Metastatic Liver Carcinoma in the Lung (tissue), 2 donors: ENCODE measurements around a stretch of chr1.

DNA sequence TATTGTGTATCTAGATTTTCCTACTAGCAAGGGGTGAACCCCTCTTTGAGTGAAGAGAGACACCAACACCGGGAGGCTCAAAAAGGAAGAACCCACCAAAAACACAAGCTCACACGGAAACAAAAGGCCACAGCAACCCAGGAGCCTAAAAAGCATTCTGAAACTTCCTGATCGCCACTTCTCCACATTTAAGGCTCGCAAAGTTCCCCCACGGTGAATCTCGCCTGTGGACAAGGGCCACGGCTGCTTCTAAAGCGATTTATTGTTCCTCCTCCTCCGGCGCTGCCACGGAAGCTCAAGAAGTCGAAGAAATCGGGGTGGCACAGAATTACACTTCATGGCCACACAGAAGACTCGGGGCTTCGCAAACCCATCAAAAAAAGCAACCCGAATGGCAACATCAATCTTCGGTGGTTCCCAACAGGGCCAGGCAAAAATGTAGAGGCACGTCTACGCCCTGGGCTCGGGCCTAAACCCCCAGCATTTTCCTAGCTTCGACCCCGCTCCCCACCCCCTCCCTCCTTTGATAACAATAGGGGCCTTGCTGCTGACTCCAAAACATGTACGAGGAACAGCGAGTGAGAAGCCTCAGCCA, 526 bp downstream of the PUM1 start:
- PRO-cap, 2 experiments = peak in 2 of 2 experiments; most common plus-strand start position 556 of the sequence (in 2); most common minus-strand start position 525 of the sequence (in 2)

DNA sequence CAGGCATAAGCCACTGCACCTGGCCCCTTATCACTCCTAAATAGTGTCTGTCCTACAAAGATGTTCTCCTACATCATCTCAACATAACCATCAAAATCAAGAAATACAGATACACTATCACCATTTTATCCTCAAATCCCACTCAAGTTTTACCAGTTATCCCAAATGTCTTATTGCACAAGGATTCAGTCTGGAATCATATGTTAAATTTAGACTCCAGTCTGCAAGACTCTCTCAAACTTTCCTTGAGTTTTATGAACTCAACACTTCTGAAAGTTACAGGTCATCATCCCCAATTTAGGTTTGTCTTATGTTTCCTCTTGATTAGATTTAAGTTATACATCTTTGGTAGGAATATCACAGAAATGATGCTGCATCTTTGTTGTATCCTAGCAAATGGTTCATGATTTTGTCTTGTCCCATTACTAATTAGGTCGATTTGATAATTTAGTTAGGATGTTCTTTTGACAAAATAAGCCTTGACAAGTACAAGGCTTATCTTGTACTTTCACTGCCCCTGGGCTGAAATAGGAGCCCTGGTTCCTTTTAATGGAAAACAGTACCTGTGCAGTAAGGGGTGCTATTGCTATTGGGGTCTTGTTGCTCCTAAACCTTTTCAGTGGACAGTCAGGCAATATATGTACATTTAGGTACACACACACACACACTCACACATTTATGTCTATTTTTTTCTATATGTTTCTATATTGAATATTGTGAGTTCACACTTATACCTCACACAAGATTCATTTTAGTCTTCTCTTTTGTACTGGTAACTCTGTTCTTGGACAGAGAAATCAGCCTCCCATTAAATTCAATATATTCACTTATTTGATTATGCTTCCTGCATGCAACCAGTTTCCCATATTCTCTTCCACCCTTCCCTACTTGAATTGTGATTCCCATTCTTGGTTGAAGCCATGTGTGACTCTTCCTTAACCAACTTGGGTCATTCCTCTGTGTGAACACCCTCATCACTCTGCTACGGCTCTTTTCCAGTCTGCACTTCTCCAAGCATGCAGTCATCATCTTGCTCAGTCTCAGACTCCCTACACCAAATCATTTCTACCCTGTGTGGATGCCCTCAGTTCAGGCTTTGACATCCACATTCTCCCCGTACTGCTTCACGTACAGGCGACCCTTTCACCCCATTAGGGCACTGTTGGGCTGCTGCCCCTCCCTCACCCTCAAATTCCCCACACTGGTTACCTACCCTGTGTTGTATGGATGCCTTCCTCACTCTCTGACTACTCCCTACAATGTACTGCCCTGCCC, 10.6 kb downstream of the SNRNP40 start:
- PRO-cap, 2 experiments = no peak in any of the 2 experiments

DNA sequence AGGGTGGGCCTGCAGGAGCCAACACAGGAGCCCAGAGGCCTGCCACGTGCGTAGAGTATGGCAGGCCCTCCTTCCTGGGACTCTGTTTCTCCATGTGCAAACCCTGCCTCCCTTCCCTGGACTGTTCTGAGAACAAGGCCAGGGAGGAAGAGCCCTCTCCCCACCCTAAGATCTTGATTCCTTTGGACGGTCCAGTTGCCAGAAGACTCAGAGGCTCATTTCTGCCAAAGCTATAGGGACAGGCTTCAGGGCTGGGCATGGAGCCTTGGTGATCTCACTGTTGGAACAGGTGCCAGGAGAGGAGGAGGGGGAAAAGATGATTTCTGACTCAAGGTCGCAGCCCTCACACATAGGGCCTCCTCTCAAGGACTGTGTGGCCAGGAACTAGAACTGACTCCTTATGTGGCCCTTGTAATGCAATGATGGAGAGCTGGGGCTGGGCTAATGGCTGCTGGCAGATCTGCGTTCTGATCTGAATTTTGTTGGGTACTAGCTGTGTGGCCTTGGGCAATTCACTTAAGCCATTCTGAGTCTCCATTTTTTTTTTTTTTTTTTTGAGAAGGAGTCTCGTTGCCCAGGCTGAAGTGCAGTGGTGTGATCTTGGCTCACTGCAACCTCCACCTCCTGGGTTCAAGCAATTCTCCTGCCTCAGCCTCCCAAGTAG, 2.0 kb upstream of the FABP3 start:
- PRO-cap, 2 experiments = no peak in any of the 2 experiments

- PRO-cap, 2 experiments = peak in 1 of 2 experiments; most common plus-strand start chr1:31394900 (in 1); most common minus-strand start chr1:31394793 (in 1)
Observed at GRCh38 chr1:31394507-31395264, 18.3 kb upstream of the SERINC2 start.

DNA sequence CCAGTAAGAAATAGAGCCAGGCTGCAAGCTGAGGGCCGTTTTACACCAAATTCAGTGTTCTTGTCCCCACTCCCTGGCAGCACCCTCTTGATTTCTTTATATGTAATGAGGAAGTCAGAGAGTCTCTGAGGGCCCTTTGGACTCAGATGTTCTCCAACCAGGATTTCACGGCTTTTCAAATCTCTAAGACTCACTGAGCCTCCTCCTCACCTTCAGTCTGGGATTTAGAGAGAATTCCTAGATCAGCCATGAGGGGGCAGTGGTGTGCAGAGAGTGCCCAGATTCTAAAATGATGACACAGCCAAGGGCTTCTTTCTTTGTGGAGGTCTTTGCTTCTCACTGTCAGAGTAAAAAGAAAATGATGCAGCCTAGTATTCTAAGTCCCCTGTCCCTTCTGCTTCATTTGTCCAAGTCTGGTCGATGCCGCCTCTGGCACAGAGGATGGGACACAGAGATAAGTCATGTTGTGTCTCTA, 12.3 kb upstream of the TINAGL1 start:
- PRO-cap, 2 experiments = no peak in any of the 2 experiments

GRCh38 chr1:31580209-31581442, 4.3 kb downstream of the TINAGL1 start:
- PRO-cap, 2 experiments = peak in 1 of 2 experiments; most common plus-strand start chr1:31580826 (in 1); most common minus-strand start chr1:31580578 (in 1)

DNA sequence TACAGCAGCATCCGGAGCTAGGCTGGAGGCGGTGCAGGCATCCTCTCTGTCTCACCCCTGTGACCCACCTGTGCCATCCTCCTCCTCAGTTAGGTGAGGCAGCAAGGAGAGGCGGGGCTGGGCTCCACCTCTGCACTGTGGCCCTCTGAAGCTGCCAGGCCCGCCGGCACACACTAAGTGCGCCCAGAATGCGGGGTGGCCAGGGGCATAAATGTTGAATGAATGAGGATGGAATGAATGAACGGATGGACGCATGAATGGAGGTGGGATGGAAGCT, 301 bp upstream of the HCRTR1 start:
- PRO-cap, 2 experiments = no peak in any of the 2 experiments

GRCh38 chr1:31648828-31649402, 4.2 kb upstream of the PEF1 start:
- PRO-cap, 2 experiments = no peak in any of the 2 experiments

- PRO-cap, 2 experiments = peak in 1 of 2 experiments; most common minus-strand start chr1:31762992 (in 1)
Observed at GRCh38 chr1:31762197-31763233, 1.6 kb downstream of the ADGRB2 start.

GRCh38 chr1:31934635-31935625, 3.2 kb downstream of the PTP4A2 start:
- PRO-cap, 2 experiments = no peak in any of the 2 experiments

GRCh38 chr1:31954583-31955280, 16.6 kb upstream of the PTP4A2 start:
- PRO-cap, 2 experiments = peak in 2 of 2 experiments; most common plus-strand start chr1:31954933 (in 2); most common minus-strand start chr1:31954740 (in 2)

DNA sequence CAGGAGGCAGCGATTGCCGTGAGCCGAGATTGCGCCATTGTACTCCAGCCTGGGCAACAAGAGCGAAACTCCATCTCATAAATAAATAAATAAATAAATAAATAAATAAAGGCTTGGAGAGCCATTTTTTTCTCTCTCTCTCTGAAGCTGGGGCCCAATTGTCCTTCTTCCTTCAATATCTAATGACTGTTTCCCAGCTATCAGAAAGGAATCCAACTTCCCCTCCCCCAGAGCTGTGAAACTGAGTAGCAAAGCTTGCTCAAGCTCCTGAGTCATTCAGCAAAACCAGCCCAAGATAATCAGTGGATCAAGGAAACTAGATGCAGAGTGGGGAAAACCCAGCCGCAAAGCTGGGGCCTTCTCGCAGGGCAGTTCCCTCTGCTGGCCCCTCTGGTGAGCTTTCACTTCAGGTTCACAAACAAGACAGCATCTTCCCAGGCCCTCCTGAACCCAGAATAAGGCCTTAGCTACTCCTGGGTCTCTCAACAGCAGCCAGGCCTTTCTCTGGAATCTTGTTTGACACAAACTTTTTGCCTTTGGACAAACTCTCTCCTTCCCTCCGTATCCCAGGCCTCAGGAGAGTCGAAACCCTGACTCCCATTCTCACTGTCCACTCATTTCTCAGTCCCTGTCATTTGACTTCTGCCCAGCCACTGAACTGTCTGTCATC, 17.8 kb upstream of the PTP4A2 start:
- PRO-cap, 2 experiments = peak in 2 of 2 experiments; most common plus-strand start position 323 of the sequence (in 1); most common minus-strand start position 181 of the sequence (in 1)

DNA sequence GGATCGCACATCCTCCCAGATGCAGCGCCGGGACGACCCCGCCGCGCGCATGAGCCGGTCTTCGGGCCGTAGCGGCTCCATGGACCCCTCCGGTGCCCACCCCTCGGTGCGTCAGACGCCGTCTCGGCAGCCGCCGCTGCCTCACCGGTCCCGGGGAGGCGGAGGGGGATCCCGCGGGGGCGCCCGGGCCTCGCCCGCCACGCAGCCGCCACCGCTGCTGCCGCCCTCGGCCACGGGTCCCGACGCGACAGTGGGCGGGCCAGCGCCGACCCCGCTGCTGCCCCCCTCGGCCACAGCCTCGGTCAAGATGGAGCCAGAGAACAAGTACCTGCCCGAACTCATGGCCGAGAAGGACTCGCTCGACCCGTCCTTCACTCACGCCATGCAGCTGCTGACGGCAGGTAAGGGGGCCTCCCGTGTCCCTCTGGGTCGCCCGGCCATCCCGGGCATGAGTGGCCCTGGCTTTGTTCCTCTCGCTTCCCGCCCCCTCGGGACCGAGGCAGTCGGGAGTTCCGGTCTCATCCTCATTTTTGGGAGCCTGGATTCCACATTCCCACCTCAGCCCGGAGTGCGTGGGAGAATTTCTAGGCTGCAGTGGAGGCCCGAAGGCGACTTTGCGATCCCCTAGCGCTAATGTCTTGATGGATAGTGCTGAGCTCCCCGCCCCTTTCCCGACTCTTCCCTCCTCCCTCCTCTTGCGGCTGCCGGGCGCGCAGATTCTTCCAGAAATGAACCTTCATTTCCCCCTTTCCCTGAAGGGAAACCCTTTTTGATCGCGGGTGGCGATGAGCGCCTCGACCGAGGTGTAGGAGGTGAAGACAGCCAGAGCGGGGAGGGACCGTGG, 531 bp downstream of the KHDRBS1 start:
- PRO-cap, 2 experiments = peak in 2 of 2 experiments; most common plus-strand start position 18 of the sequence (in 2); most common minus-strand start position 450 of the sequence (in 2)

DNA sequence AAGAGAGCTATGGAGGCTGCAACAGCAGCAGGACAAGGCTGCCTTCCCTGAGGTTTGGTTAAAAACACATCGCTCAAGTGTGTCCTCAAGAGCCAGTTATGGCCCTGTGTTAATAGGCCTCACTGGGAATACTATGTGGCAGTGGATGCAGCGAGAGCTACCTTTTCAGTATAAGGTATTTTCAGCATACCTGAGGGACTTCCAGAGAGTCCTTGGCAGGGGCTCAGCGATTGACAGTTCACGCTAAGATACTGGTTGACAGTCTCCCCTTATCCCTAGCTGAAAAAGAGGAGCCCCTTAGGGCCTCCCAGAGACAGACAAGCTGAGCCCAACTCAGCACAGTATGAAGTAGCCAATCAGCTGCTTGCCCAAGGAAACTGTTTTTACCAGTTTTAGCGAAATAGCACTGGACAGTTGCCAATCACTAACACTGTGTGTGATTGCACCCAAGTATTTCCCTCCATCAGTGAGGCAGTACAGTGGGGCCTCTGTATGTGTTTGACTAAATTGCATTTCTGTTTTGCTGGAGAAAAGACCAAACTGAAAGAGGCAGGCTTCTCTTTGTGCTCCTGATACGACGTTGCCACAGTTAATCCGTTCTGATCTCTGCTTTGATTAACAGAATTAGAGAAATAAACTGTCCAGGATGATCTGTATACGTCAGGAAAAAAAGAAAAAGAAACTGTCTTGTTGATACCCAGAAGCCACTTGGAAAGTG, 27.0 kb downstream of the KHDRBS1 start:
- PRO-cap, 2 experiments = no peak in any of the 2 experiments

DNA sequence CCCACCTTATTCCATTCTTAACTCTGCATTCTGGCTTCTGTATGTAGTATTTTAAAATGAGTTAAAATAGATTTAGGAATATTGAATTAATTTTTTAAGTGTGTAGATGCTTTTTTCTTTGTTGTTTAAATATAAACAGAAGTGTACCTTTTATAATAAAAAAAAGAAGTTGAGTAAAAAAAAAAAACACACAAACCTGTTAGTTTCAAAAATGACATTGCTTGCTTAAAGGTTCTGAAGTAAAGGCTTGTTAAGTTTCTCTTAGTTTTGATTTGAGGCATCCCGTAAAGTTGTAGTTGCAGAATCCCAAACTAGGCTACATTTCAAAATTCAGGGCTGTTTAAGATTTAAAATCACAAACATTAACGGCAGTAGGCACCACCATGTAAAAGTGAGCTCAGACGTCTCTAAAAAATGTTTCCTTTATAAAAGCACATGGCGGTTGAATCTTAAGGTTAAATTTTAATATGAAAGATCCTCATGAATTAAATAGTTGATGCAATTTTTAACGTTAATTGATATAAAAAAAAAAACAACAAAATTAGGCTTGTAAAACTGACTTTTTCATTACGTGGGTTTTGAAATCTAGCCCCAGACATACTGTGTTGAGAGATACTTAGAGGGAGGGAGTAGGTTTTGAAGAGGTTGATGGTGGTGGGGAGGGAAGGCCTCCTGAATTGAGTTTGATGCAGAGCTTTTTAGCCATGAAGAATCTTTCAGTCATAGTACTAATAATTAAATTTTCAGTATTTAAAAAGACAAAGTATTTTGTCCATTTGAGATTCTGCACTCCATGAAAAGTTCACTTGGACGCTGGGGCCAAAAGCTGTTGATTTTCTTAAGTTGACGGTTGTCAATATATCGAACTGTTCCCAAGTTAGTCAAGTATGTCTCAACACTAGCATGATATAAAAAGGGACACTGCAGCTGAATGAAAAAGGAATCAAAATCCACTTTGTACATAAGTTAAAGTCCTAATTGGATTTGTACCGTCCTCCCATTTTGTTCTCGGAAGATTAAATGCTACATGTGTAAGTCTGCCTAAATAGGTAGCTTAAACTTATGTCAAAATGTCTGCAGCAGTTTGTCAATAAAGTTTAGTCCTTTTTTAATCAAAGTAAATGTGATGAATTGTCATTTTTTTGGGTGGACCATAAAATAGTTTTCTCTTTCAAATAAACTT, 29.5 kb downstream of the KHDRBS1 start:
- PRO-cap, 2 experiments = no peak in any of the 2 experiments

DNA sequence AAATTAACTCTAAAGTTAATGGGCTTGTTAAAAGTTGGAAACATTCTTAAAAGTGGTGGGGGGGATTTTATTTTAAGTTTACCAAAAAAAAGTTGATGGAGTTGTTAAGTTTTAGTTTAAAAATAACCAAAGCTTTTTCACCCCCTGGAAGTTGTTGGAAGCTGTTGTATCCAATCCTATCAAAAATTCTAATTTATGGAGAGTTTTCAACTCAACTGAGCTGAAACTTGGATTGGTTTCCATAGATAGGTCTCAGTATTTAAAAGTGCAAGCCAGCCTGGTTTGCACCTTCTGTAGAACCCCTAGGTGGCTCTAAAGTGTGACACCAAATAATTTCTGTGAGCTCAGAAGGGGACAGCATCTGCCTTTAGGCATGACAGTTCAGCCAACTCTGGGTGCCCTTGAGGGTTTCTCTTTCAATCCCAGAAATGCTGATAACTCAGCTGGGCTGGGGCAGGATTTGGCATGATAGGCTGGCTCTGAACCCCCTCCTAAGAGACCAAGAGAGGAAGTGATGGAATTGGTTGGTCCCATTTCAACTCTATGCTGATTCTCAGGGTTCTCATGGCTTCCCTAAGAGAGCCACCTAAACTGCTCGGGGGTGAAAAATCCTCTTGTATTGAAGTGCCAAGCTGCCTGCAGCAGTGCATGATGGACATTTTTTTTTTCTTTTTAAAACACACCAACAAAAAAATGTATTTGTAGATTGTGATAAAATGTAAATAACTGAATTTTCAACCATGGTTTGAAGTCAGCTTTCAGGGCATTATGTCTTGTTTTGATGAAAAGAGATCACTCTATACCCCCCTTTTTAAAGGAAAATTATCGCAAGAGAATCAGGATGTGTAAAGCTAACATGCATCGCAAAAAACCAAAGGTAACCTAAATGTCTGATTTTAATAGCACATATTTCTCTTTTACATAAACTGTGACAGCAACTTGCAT, 28.5 kb upstream of the TMEM39B start:
- PRO-cap, 2 experiments = no peak in any of the 2 experiments

GRCh38 chr1:32062945-32063967, 9.5 kb upstream of the TMEM39B start:
- PRO-cap, 2 experiments = no peak in any of the 2 experiments

DNA sequence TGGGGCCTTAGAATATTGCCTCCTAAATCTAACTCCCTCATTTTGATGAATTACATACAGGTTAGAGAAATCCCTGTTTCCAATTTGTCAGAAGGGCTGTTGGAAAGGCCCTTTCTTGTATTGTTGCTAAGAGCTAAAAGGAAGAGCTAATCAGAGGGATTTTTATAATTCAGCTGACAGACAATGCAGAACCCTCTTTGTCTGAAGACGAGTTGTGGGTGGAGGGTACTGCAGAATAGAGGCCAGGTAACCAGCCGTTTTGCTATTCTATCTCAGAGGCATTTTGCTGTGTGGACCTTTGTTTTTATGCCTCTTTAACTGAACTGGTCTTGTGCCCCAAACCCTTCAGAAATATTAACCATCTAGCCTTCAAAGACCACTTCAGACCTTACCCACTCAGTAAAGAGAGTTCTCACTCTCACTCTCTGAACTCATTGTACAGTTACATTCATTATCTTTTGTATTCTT, 19.6 kb downstream of the KPNA6 start:
- PRO-cap, 2 experiments = no peak in any of the 2 experiments

DNA sequence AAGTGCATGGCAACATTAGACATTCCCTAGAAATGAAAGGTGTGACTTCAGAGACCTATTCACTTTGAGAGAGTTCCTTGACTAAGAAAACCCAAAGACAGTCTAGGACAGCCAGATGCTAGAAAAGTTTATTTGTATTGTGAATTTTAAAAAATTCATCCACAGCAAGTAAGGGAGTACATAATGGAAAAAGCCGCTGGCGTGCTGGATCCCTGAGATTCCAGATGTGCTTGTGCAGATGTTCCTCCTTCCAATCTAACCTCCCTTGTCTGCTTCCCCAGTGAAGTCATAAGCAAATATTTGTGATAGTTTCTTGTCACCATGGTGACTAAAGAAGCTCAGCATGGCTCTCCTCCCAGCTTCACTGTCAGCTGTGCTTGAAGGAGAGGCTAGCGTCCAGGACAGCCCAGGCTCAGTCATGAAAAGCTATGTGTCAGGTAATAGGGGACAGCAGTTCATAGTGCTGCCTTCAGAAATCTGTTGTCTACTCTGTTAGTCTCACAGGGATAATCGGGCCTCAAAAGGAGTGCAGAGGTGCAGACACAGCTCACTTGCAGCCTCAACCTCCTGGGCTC, 34.8 kb downstream of the KPNA6 start:
- PRO-cap, 2 experiments = no peak in any of the 2 experiments

DNA sequence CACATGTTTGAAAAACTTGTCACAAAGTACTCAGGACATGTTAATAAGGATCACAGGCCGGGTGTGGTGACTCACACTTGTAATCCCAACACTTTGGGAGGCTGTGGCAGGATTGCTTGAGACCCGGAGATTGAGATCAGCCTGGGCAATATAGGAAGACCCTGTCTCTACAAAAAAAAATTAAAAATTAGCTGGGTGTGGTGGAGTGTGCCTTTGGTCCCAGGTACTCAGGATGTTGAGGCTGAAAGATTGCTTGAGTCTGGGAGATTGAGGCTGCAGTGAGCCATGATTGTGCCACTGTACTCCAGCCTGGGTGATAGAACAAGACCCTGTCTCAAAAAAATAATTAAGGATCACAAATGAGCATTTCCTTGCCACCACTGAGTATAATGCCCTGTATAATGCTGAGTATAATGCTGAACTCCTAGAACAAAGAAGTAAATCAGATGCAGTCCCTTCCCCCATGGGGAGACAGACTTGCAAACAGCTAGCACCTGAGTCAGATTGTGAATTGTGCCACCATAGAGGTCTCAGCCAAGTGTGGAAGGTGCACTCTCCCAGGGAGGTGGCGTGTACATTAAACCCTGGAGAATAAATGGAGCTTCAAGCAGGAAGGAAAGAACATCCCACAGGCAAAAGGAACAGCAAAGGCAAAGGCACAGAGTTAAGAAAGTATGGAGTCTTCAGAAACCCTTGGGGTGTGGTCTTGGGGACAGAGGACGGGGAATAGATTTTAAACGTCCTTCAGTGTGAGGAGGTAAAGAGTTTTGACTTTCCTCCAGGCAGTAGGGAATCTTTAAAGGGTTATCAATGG, 5.4 kb downstream of the EIF3I start:
- PRO-cap, 2 experiments = no peak in any of the 2 experiments